Epithelial cell of prostate (primary cell): Measurements from ENCODE around the genes LCE3C, LCE1B and S100A9.

- RRBS: 1% methylated on average over 6 of the region's 48 CpGs
Observed at GRCh38 chr1:151510845-151511354, 287 bp upstream of the CGN start.

GRCh38 chr1:151512235-151513479 is 1.5 kb downstream of the CGN start:
- RRBS: no CpG with 5 or more reads among the region's 11 CpGs

DNA sequence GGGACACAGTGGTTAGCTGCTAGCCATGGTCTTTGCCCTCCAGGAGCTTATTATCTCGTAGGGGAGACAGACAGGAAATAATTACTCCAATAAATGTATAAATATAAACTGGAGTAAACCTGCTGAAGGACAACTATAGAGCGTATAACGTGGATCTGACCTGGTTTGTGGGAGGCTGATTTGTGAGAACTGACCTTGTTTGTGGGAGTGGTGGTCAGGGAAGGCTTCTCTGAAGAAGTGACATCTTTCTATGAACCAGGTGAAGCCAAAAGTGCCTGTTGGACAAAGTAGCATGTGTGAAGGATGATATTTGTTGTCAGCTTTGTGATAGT is 3.4 kb downstream of the CGN start:
- RRBS: no CpG with 5 or more reads among the region's 3 CpGs

- RRBS: no CpG with 5 or more reads among the region's 10 CpGs
Observed at GRCh38 chr1:151537003-151537607, 3.0 kb upstream of the TUFT1 start.

DNA sequence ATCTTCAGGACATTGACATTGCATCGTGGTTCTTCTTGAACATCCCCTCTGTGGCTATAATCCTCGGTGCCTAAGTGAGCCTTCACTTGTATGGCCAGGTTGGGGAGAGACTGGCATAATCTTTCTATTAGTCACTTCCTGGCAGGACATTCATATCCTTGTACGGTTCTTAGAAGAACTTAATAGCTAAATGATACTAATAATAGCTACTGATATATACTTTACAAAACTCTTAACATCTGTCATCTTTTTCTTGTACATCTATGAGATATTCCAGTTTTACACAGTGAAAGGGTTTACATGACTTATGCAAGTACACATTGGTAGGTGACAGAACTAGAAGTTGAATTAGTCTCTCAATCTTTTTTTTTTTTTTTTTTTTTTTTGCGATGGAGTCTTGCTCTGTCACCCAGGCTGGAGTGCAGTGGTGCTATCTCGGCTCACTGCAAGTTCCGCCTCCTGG is 35.7 kb downstream of the CELF3 start:
- RRBS: no CpG with 5 or more reads among the region's 6 CpGs

DNA sequence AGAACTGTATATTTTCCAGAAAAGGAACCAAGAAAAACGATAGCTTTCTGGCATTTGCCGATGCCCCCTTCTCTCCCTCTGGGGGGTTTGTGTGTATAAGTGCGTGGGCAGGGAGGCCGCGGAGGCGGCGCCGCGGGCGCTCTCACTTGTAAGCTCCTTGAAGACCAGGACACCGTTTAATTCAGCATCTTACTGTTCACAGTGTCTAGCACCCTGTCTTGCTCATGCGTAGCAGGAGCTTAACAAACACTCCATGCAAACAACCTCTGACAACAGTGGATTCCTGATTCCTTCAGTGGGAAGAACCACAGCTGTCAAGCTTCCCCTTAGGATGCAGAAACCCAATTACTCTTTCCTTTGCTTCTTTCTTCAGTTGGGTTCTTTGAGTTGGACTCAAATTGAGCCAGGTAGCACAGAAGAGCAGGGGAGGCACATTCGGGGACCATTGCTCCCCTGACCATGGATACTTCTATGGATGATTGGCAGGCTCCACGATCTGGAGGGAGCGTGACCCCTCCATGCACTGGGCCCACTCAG is 837 bp upstream of the CELF3 start:
- RRBS: no CpG with 5 or more reads among the region's 15 CpGs

- RRBS: no CpG with 5 or more reads among the region's 3 CpGs
Observed at GRCh38 chr1:151762140-151762641, 1.1 kb downstream of the MRPL9 start.

- RRBS: no CpG with 5 or more reads among the region's 12 CpGs
Observed at GRCh38 chr1:151767966-151768887, 4.9 kb upstream of the MRPL9 start.

DNA sequence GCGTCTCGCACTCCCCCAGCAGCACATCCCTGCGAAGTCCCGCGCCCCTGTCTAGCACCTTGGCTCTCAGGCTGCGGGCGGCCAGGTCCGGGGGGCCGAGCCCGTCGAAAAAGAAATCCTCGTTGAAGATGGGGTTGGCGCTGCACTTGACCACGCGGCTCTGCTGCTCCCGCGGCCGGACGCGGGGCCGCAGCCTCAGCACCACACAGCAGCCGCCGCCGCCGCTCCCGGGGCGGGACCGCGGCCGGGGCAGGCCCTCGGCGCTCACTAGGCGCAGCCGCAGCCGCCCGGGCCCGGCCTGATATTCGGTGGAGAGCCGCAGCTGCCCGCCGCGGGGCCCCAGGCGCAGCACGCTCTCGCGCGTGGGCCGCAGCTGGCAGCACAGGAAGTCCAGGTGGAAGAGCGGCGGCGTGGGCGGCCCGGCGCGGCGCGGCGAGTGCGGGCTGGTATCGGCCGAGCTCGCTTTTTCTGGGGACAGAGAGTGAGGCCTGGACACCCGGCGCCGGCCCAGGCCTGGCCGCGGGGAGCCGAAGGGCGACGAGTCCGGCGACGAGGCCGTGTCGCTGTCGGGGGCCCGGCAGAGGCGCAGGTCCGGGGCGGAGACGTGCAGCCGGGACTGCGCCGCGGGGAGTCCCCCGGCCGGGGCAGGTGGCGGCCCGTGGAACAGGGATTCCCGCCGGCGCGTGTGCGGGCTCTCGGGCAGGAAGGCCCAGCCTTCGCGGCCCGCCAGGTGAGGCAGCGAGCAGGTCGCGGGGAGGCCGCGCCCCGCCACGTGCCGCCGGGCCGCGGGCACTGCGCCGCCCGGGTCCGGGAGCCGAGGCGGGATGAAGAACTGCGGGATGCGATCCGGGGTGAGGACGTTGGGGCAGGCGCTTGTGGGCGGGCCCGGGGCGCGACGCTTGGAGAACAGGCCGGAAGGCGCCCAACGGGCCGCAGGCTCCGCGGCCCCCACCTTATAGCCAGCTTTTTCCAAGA is 1.3 kb downstream of the C2CD4D start:
- RRBS: 61% methylated on average over 41 of the region's 131 CpGs

- RRBS: no CpG with 5 or more reads among the region's 3 CpGs
Observed at GRCh38 chr1:151991424-151992086, 2.1 kb downstream of the S100A10 start.

GRCh38 chr1:151992217-151992930 is 1.3 kb downstream of the S100A10 start:
- RRBS: no CpG with 5 or more reads among the region's 21 CpGs

DNA sequence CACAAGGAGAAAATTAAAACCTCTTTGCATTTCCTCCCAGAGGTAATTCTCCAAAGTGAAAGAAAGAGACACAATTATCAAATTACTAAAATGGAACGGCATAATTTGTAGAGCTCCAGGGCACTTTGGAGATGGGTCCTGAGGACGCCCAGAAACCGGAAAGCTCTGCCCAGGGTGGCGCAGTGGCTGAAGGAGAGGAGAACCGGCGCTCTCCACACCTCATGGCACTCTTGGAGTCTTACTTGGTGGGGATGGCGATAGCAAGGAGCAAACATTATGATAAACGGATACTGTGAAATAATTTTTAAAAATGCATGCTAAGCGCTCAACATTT is 1.3 kb downstream of the S100A11 start:
- RRBS: 0% methylated on average over 2 of the region's 9 CpGs

GRCh38 chr1:152111368-152112064 is 3.7 kb downstream of the TCHH start:
- RRBS: no CpG with 5 or more reads among the region's 73 CpGs

- RRBS: no CpG with 5 or more reads among the region's 7 CpGs
Observed at GRCh38 chr1:152599869-152600520, at the start of gene LCE3C. LCE3C (plus strand) TSS chr1:152600234.

DNA sequence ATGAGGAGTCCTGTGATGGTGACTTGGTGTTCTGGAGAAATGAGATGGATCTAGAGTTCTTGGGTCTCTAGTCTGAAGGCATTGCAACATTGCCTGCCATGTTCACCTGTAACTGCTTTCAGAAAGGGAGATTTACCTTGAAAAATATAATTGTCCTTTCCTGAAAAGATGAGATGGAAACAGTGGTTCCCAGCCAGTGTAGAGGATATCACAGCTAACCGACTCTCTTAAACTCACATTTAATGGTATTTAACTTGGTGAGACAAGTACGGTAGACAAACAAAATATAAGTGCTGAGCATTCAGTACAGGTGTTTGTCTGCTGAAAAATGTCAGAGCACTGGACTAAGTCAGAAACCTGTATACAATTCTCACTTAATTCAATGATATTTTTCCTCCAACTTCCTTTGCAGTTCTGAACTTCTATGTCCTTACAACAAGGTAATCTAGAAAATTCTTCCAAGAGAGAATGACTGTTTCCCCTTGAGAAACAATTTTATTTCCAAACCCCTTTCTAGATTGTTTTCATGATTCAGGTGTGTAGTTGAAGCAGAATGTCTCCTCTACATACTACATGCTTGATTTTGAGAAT is at the start of gene LCE1B:
TSS of gene LCE1B (plus strand) at position 412 of the 591 bp plus-strand sequence.
- RRBS: no CpG with 5 or more reads among the region's 2 CpGs

GRCh38 chr1:153032417-153033141 is 1.6 kb downstream of the SPRR1B start:
- RRBS: no CpG with 5 or more reads among the region's 5 CpGs

- RRBS: no CpG with 5 or more reads among the region's 15 CpGs
Observed at GRCh38 chr1:153357545-153358580, at the start of gene S100A9. S100A9 (plus strand) TSS chr1:153357854.

GRCh38 chr1:153533620-153534220 is 2.1 kb downstream of the S100A6 start:
- RRBS: no CpG with 5 or more reads among the region's 13 CpGs